UCH-1 (cell line): Measurements from ENCODE around the gene PELI2.

DNA sequence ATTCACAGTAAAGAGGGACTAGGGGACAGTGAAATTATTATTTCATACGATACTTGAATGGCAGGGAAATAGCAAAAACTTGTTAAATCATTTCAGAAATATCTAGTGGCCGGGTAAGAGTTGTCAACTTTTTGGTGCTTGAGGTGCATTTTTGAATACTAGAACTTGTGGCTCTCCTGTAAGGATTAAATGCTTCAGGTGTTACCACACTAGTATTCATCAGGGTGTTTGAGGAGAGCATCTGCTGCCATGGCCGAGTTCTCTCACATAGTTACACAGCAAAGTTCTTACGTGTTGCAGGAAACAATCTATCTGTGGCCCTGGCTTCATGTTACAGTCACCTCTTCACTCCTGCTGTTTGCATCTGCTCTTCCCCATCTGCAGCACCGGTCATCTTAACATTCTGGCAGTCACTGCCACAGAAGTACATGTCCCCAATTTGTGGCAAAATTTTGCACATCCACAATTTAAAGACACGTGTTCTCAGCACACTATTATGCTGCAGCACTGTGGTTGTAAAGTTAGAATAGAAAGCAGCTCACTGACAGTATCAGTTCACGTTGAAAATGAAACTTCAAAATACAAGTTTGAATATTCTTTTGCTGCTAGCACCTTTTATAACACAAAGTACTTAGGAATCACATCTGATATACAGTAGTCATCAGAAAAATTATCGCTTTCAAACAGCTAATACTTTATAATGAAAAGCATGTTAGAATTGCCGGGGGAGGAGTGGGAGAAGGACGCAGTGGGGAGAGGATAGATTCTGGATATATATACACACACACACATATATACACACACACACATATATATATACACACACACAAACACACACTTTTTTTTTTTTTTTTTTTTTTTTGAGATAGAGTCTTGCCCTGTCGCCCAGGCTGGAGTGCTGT, 23.3 kb downstream of the MAPK1IP1L start:
- RRBS: no CpG with 5 or more reads among the region's 11 CpGs

- RRBS: no CpG with 5 or more reads among the region's 11 CpGs
Observed at GRCh38 chr14:55077607-55078160, 26.2 kb downstream of the MAPK1IP1L start.

DNA sequence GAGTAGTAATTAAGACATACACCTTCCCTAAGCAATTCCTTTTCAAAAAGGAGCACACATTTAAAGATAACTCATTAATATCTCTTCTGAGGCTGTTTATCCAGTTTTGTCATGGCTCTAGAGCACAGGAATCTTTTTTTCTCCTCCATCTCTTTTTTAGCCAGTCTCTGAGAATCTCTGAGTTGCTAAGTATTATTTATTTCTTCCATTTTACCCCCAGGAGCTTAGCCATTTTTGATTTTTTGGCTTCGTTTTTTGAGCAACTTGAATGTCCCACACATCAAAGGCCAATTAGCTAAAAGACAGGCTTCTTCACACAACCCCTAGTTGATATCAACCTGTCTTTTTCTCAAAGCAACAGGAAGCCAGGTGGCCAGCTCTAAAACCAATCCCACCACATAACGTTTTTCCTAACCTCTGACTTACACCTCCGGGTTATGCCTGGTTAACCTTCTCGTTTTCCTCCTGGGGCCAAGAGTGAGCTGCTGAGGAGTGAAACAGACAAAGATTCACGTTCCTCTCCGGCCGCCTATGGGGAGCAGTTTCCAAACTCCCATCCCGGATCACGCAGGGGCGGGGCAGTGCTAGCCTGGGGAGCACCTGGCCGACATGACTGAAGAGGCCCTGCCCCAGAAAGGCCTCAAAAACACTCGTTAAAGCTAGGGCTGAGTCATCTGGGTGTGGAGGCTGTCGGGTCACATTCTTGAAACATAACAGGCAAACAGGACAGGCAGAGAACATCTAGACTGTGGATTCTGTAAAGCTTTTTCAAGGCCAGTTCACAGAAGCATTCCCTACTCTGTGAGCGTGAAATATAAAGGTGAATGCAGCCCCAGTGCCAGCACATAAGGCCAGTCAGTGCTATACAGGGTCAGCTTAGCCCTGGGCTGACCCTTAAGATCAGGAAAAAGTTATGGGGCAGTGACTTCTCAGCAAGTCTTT, 26.1 kb upstream of the LGALS3 start:
- RRBS: 3% methylated on average over 4 of the region's 14 CpGs

GRCh38 chr14:55121040-55121539, 8.0 kb upstream of the LGALS3 start:
- RRBS: no CpG with 5 or more reads among the region's 7 CpGs

DNA sequence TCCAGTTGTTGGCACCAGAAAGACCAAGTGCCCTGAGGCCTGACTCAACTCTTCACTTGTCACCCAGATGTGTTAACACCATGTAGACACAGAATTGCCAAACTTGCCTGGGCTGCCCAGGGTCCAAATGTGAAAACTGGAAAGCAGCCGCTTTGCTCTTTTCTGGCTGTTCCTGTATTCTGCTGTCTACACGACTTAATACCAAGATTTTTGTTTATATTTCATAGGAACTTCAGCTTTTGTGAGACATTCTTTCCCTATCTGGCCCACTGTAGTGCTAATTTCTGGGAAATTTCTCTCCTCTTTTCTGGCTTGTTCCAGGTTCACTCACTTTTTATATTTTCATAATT, 2.8 kb upstream of the LGALS3 start:
- RRBS: no CpG with 5 or more reads among the region's 2 CpGs

DNA sequence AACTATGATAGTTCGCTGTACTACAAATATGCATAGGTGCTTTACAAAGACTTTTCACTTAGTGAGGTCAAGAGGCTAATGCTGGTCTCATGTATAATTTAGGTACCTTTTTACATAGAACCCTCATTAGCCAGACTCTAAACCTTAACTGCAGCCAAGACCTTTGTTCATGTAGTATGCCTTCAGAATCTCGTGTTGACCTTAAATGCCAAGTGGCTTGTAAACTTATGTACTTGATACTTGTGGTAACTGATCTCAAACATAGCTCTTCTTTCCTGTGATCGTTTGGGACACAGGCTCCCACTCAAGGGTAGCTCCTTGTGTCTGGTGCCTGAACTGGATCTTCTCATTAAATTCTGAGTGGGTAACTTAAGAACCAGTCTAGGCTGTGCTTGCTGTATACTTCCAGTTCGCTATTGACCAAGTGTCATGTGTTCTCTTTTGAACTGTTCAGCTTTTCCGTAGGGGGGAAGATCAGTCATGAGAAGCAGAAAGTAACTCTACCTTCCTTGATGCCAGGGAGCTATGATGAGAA, 2.3 kb downstream of the LGALS3 start:
- RRBS: no CpG with 5 or more reads among the region's 5 CpGs

DNA sequence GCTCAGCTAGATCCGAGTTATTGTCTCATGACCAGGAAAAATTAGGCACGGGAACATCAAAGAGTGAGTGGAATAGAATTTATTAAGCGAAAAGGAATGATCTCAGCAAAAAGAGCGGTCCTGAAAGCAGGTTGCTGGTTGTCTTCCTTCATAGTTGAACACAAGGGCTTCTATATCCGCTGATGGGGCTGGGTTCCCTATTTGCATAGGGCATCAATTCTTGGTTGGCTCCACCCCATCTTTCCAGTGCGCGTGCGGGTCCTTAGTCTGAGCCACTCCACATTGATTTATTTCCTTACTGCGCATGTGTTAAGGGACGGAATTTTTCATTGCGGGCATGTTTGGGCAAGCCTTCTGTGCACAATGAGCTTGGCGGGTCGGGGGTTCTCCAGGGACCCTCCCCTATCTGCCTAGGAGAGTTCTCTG, 21.2 kb upstream of the DLGAP5 start:
- RRBS: no CpG with 5 or more reads among the region's 13 CpGs

- RRBS: under 1% methylated on average over 6 of the region's 36 CpGs
Observed at GRCh38 chr14:55271887-55272826, 936 bp downstream of the FBXO34 start.

GRCh38 chr14:55346055-55346677, 65.5 kb downstream of the ATG14 start:
- RRBS: no CpG with 5 or more reads among the region's 1 CpG

- RRBS: no CpG with 5 or more reads among the region's 9 CpGs
Observed at GRCh38 chr14:55454303-55454851, 14.0 kb upstream of the TBPL2 start.

- RRBS: no CpG with 5 or more reads among the region's 1 CpG
Observed at GRCh38 chr14:55616397-55616680, 36.3 kb downstream of the KTN1 start.

- RRBS: no CpG with 5 or more reads among the region's 5 CpGs
Observed at GRCh38 chr14:55705872-55706530, 126.0 kb downstream of the KTN1 start.

DNA sequence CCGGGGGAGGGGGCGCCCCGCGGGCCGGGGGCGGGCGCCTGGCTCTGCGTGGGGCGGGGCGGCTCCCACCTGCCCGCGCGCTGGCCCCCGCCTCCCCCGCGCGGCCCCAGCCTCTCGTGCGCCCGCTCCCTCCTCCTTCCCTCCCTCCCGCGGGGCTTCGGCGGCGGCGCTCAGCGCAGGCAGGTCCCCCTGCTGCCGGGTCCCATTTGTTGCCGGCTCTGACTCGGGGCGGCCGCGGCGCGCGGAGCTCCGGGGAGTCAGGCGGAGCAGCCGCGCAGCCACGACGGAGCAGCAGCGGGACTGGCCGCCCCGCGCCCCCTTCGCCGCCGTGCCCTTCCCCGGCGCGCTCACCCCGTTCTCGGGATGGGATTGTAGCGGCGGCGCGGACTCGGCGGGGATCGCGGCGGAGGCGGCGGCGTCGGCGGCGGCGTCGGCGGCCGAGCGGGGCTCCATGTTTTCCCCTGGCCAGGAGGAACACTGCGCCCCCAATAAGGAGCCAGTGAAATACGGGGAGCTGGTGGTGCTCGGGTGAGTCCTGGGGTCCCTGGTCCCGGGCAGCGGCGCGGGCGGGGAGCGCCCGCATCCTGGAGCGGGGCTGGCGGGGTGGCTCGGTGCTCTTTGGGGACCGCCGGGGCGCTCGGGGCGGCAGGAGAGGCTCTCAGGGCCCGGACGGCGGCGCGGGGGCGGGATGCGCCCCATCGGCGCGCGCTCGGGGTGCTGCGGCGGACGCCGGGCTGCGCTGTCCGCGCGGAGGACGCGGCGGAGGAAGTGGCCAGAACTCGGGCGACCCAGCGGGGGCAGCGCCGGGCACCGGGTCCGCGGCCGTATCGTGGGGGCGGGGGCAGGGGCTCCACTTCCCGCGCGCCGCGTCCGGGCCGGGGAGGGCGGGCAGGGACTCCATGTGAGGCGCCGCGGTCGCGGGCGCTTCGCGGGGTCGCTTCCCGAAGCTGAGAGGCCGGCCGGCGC, at the start of gene PELI2:
PELI2 (plus strand) TSS at position 202 of the 966 bp plus-strand sequence.
- RRBS: 3% methylated on average over 80 of the region's 147 CpGs

DNA sequence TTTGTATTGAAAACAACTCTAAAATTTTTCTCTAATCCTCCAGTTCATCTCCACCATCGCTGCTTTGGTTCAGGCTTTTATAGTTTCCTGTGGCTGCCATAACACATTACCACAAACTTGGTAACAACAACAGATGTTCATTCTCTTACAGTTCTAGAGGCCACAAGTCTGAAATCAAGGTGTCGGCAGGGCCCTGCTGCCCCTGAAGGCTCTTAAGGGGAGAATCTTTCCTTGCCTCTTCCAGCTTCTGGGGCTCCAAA, 55.1 kb downstream of the PELI2 start:
- RRBS: no CpG with 5 or more reads among the region's 2 CpGs

DNA sequence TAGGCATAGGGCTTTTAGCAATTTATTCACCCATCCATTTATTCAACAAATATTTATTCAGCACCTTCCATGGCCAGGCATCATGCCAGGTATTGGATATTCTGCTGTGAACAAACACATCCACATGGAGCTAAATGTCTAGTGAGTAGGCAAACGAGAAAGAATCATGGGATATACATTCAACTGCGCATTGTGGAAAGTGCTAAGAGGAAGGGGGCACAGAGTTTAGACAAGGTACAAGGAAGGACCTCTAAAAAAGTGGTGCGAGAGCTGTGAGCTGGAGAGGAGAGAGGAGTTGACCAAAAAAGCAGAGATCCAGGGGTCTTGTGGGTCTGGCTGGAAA, 63.7 kb downstream of the PELI2 start:
- RRBS: no CpG with 5 or more reads among the region's 3 CpGs

DNA sequence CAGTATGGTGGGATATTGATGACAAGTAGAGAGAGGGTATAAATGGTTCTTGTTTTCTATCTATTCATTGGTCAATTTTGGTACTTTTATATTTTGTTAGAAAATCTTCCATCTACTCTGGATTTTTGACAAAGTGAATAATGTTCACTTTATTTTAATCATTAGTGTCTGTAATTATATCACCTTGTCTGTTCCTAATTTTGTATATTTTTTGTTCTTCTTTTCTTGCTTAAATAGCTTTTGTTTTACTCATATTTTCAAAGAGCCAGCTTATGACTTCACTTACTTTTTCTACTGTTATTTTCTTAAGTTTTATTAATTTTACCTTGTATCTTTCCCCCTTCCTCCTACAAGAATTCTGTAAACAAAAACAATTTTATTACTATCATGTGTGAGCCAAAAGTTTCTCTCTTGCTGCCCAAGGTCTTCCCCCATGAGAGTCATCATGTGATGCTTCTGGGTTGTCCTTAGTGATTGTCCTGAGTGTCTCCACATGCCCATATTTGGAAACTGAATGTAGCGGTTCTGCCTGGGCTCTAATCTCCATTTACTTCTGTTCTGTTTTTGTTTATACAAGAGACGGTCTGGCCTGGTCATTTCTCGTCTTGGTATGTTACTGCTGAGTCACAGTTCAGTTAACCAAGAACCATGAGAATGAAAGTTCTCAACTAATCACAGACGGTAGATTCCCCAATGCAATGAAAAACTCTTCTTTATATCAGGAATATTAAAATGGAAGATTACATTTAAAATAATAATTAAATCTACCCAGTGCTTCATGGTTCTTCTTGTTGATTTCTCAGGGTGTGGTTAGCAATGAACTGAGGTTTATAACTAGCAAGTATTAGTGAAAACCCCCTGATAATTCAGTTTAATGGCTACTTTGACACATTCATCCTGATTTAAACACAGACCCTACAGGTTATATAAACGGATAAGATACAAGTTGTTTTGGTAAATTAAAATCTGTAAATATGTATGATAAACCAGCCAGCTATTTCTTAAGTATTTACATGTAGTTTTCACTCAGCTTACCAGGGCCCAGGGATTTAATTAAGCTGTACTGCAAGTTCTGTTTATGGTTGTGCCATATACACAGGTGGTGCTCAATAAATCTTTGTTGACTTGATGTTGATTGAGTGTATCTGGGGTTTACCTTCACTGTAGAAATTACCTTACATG, 80.9 kb downstream of the PELI2 start:
- RRBS: no CpG with 5 or more reads among the region's 5 CpGs

- RRBS: no CpG with 5 or more reads among the region's 4 CpGs
Observed at GRCh38 chr14:56252277-56252883, 134.2 kb downstream of the PELI2 start.

DNA sequence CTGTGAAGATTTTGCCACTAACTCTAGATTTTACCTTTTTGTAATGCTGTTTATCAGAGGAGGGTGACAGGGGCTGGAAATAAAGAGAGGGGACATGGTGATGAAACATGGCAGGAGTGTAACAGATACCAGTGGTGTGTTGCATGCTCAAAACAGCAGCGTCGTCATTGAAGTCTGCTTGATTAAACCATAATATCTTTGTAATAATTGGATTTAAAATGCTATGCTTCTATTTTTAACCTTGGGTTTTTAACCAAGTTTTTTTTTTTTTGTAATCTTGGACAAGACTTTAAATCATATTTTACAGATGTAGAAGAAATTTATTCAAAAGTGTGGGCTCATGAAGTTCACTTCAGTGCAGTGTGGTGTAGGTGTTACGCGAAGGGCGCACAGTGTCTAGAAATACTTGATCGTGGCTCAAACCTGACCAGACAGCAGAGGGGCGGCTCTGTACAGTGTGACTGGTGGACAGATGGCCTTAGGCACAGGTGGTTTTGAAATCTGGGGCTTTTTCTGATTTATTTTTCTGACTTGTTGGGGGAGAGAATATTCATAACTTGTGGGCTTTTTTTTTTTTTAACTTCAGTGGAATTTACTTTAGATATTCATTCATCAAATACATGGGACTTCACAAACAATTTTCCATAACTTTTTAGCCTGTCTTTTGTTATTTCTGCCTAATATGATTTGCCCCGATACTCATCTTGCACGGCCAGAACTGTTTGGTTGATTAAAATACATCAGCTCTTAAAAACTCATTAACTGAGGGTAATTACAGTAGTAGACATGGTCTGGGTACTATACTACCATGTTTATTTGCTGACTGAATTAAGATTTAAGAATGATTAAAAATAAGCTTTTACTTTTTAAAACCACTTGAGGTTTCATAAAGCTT, 179.2 kb downstream of the PELI2 start:
- RRBS: no CpG with 5 or more reads among the region's 9 CpGs

- RRBS: 16% methylated on average over 42 of the region's 81 CpGs
Observed at GRCh38 chr14:56798000-56799021, 12.0 kb downstream of the OTX2 start.

- RRBS: no CpG with 5 or more reads among the region's 41 CpGs
Observed at GRCh38 chr14:56807686-56808188, 2.5 kb downstream of the OTX2 start.